SJSA1 (cell line): ENCODE measurements around the genes ITM2C, C2orf72 and TEX44.

DNA sequence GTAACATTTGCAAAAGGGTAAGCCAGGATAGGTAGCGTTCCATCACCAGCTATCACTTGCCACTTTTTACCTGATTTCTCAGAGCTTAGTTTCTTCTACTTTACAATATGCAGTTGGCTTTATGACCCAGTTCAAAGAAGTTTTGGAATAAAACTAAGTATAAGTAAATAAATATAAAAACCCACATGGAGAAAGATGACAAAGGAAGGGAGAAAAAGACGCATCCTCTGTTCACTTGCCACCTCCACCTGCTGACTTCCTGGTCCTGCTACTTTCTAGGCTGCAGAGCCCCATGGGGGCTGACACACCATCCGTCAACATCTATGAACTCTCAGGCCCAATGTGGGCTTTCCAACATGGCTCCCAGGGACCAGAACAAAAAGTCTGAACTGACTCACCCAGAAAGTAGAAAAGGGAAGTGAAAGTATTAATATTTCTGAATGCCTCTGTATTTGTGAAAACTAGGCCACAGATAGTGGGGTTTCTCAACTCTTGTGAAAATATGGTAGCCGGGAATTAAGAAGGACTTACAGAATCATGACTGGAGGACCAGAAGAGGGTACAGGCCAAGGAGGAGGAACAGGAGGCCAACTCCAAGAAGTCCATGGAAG, 123.2 kb upstream of the CAB39 start:
- RAMPAGE, long total RNA, result no peak

- RAMPAGE, long total RNA, result no peak
Measured at GRCh38 chr2:230601453-230601862, 111.2 kb upstream of the CAB39 start.

GRCh38 chr2:230726585-230727084, 14.0 kb downstream of the CAB39 start:
- RAMPAGE, long total RNA, result no peak

- RAMPAGE, long total RNA, result no peak
Measured at GRCh38 chr2:230828255-230828946, 36.3 kb upstream of the ITM2C start.

DNA sequence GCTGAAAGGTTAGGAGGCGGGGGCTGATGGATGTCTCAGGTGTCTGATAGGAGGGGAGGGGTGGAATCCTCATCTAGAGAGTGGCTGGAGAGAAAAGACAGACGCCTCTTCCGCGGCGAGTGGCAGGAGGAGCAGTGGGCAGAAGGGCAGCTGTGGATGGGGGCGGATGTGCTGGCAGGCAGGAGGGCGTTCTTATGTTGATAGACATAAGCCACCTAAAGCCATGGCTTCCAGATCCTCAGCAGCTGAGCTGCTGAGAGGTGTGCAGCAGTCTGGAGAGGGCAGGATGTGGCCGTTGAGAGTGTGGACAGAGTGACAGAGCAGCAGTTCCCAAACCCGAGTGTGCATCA, 3.2 kb upstream of the ITM2C start:
- RAMPAGE, long total RNA, result no peak

DNA sequence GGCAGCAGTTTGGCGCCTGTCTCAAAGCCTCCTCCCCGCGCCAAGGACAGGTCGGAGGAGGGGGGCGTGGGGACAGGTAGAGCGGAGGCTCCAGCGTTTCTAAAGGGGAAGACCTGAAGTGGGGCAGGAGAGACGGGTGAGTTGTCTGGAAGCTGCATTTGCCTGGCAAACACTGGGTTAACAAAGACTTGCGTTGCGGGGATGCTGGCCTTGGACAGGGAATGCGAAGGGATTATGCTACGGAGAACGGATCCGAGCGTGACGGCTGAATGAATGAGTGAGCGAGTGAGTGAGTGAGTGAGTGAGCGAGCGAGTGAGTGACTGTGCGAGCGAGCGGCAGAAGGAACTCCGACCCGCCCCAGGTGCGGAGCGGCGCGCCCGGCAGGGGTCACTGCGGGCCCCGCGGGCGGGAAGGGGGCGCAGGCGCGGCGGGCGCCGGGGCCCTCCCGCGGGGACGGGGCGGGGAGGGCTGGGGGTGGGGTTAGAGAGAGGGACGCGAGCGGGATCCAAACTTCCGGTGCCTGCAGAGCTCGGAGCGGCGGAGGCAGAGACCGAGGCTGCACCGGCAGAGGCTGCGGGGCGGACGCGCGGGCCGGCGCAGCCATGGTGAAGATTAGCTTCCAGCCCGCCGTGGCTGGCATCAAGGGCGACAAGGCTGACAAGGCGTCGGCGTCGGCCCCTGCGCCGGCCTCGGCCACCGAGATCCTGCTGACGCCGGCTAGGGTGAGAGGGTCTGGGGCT, at the start of gene ITM2C:
TSS of gene ITM2C (plus strand) at position 520 of the 741 bp plus-strand sequence.
- RAMPAGE, long total RNA, result start-site peak on the plus strand centred at position 539 of the sequence, 53 bp wide, 1,638 and 151 reads in 2 replicates

DNA sequence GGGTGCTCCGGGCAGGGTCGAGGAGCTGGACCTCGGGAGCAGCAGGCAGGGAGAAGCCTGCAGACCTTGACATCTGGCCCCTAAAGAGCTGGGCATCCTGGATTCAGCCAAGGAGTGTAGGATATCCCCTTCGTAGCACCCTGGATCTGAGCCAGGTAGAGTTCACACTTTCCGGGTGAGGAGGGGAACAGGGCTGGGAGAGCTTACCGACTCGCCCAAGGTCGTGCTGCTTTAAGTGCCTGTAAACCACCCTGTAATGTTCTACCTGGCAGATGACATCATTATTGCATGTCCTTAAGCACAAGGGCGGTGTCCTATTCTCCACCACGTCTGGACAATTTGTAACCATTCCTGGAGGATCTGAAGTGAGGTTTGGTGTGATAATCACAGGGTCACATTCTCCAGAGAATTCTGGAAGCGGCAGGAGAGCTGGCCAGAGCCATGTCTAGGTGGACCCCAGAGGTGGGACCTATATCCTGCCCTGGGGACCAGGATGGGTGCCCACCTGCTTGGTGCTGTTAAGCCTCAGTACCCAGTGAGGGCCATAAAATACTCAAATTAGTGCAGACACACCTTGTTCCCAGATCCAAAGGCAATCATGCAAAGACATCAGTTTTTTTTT, 14.7 kb downstream of the ITM2C start:
- RAMPAGE, long total RNA, result no peak

DNA sequence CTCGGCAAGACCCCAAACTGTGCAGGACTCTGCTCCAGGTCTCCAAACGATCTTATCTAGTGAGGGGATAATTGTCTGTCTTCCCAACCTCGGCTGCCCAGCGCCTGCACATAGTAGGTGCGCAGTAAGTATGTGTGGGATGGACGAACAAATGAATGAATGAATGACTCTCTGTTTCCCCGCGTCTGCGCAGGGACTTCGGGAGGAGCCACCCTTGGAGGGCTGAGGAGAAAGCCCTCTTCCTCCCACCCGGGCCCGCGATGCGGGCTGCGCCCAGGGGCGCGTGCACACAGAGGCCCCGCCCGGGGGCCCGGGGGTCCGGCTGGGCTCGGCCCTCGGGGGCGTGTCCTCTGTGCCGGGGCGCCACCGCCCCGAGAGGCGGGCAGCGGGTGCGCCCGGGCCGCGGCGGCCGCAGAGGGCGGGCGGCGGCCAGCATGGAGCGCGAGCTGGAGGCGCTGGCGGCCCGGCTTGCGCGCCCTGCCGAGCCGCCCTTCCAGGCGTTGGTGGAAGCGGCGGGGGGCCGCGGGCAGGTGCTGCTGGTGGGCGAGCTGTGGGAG, at the start of gene C2orf72:
TSS of gene C2orf72 (plus strand) at position 392 of the 557 bp plus-strand sequence.
- RAMPAGE, long total RNA, result no peak

DNA sequence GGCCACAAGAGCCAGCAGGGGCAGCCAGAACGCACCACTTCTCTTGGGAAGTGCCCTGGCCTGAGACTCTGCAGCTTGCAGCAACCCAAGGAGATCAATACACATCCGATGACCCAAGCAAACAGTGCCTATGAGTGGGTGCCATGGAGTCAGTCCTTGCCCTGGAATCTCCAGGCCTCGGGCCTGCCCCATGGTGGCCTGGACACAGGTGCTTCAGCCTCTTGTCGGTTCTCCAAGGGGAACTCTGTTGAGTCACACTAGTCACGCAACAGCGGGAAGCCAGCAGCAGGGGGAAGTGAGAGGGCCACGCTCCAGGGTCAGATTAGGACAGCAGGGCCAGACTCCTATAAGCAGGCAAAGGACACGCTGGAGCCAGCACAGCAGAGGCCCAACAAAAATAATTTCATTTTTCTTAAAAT, 16.6 kb upstream of the ARMC9 start:
- RAMPAGE, long total RNA, result no peak

- RAMPAGE, long total RNA, result no peak
Measured at GRCh38 chr2:231222496-231222828, 24.0 kb downstream of the ARMC9 start.

GRCh38 chr2:231241707-231242638, 43.5 kb downstream of the ARMC9 start:
- RAMPAGE, long total RNA, result no peak

GRCh38 chr2:231342200-231342951, 53.1 kb upstream of the B3GNT7 start:
- RAMPAGE, long total RNA, result no peak

- RAMPAGE, long total RNA, result no peak
Measured at GRCh38 chr2:231403710-231404097, 8.2 kb downstream of the B3GNT7 start.

GRCh38 chr2:231413458-231413940, 18.0 kb downstream of the B3GNT7 start:
- RAMPAGE, long total RNA, result no peak

GRCh38 chr2:231455711-231456417, 8.4 kb downstream of the NCL start:
- RAMPAGE, long total RNA, result no peak

DNA sequence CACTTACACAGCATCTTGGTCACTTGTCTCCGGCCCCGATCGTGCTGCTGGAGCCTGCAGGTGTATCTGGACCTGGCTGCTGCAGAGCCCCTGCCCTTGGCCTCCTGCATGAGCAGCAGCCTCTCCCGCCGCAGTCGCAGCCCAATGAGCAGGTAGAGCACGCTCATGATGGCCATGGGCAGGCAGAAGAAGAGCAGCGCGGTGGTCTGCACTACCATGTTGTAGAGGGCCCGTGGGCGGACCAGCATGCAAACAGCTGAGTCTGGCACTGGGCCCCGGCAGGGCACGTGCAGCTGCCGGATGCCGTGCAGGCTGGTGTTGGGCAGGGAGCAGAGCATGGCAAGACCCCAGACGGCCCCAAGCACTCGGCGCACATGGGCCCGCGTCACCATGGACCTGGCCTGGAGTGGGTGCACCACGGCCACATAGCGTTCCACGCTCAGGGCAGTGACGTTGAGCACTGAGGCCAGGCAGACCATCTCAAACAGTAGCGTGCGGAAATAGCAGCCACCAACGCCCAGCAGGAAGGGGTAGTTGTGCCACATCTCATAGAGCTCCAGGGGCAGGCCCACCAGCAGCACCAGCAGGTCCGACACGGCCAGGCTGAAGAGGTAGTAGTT, 2.0 kb downstream of the NMUR1 start:
- RAMPAGE, long total RNA, result no peak

- RAMPAGE, long total RNA, result no peak
Measured at GRCh38 chr2:231592674-231593015, at the start of gene TEX44. TSS of gene TEX44 (plus strand) at chr2:231592864.

- RAMPAGE, long total RNA, result no peak
Measured at GRCh38 chr2:231660736-231661518, 47.4 kb upstream of the PTMA start.

GRCh38 chr2:231665995-231667301, 41.9 kb upstream of the PTMA start:
- RAMPAGE, long total RNA, result no peak

DNA sequence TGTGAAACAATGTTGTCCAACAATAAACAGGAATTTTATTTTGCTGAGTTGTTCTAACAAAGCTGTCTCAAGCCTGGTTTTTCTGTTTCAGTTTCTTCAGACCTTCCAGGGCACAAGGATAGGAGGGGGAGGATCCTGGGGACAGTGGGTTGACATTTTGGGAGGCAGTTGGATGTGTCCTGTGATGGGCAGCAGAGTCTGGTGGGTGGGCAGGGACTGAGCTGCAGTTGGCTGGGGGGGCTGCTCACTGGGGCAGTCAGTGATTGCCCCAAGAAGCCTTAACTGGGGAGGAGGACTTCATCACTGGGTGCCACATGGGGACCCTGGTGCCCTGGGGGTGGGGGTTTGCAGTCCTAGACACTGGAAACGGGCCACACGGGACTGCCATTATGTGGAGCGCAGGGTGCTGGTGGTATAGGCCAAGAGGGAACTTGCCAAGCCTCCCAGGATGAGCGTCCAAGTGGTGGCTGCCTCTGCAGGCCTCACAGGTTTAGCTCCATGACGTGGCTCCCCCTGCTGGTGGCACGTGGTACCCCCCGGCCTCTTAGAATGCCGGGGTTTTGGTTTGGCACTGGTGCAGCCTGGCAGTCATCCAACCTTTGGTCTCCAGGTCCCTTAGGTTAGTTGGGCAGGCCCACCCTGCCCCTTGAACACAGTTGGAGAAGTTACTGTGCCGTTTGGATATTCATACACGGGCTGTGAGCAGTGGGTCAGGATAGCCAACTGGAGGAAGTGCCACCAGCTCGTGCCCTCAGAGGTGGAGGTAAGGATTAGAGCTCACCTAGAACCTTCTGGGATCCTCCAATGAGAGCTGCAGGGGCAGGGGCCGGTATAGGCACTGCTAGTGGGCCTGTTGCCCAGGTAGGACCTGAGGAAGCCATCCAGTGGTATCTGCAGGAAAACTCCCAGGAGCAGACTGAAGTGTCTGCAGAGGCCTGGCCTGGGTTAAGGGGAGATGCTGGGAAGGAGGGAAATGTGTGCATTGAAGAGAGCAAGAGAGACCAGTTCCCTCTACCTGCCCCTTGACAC, 5.5 kb downstream of the PTMA start:
- RAMPAGE, long total RNA, result no peak